ENCODE results near the genes TASP1 and OTOR.

GRCh38 chr20:11097537-11097902 is 423.7 kb upstream of the JAG1 start:
- PRO-cap: no peak
- RAMPAGE, long total RNA: no peak

DNA sequence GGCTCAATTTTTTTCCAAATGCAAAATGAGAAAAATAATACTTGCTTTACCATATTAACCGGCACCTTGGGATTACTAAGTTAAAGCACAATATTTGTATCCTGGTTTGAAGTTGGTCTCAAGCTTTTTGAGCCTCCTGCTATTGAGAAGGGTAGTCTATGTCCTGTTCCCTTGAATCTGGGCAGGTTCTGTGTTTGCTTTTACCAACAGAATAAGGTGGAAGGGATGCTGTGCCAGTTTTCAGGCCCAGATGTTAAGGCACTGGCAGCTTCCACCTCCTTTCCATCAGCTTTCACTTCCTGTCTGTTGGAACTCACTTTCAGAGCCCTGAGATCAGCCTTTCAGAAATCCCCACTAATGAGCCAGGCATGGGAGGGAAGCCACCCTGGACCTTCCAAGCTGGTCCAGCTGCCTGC is 555.7 kb upstream of the JAG1 start:
- PRO-cap: no peak
- RAMPAGE, long total RNA: no peak

DNA sequence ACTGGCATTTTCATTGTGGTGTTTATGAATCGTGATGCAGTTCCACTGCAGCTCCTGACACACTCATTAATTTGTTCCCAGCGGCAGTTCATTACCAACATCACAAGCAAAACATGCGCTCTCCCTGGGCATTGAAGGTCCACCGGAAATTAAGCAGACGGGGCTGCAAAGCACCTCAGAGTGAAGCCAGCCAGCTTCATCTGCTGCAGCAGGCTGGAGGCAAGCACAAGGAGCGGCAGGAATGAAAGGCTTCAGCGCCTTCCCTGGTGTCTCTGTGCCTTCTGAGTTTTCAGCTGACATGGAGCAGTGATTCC is 246.1 kb upstream of the SPTLC3 start:
- PRO-cap: no peak
- RAMPAGE, long total RNA: no peak

DNA sequence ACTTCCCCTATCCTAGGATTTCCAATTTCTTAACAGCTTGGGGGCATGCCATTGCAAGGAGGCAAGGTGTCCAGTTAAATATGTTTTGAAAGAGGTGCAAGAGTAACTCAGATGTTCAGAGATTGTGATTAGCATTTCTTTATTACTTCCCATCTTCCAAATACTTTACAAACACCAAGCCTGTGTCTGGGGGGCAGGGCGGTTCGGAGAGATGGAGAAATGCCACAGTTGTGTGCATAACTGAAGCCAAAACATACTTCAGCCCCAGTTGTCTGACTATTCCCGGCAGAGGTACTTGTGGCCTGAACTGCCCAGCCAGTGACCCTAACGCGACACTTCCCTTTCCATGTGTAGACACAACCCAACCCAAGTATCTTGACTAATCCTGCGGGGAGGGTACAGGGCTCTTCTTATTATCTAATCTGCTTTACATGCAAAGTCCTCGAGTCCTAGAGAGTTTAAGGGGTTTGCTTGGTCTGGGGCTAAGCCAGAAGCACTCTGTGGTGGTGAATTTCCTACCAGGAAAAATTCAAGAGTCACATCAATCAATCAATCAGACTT is 46.1 kb downstream of the ISM1 start:
- PRO-cap: no peak
- RAMPAGE, long total RNA: no peak

- PRO-cap: bidirectional peak, plus-strand start at chr20:13639035, minus-strand start at chr20:13638914
- RAMPAGE, long total RNA: start-site peak on the minus strand at chr20:13638905-13638948, 306 and 172 reads in 2 replicates
Measured at GRCh38 chr20:13638203-13639350, at the start of gene TASP1. Gene TASP1, minus strand, starts transcription at chr20:13638932.

DNA sequence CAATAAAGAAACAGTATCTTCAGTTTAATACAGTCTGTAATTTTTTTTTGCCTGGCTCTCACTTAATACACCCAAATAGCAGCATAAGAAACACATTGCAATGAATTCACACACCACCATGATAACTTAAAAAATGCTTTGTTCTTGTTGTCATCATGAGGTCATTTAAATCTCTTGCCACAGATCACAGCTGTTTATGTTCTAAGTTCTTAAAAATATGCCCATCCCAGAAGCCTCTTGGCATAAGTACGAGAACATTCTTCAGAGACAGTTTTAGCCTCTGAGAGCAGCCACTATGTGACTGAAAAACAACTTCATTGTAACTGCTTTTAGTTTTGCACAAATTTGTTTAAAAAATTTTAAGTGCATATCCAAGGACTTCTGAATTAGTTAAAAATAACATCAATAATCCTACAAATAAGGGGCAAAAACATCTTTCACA is 47.9 kb downstream of the ESF1 start:
- PRO-cap: unidirectional peak, minus-strand start at position 167 of the sequence
- RAMPAGE, long total RNA: no peak

- PRO-cap: no peak
- RAMPAGE, long total RNA: no peak
Measured at GRCh38 chr20:13791581-13792634, 7.1 kb downstream of the NDUFAF5 start.

- PRO-cap: no peak
- RAMPAGE, long total RNA: no peak
Measured at GRCh38 chr20:16748046-16748517, at the start of gene OTOR. Gene OTOR, plus strand, starts transcription at chr20:16748358.

- PRO-cap: no peak
- RAMPAGE, long total RNA: no peak
Measured at GRCh38 chr20:16760328-16760894, 12.3 kb downstream of the OTOR start.

DNA sequence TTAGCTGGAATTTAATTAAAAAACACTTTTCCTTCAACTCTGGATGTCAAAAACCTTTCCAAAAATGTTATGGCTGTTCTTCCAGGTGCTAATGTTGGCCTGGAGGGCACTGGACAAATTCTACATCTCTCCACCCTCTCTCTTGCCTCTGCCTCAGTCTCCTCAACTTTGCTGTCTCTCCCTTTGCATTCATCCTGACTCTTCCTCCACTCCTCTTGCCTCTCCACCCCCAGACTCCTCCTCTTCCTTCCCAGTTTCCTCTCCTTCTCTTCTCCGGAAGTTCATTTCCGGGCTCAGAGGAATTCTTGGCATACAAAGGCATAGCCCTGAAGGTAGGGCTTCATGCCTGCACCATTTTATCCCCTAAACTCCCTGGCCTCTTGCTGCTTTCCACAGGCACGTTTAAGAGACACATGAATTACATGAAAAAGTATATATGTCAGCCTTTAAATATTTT is 10.7 kb downstream of the BFSP1 start:
- PRO-cap: unidirectional peak, minus-strand start at position 196 of the sequence
- RAMPAGE, long total RNA: no peak

- PRO-cap: no peak
- RAMPAGE, long total RNA: no peak
Measured at GRCh38 chr20:17557426-17558270, 12.2 kb upstream of the DSTN start.

GRCh38 chr20:17565607-17565806 is 4.4 kb upstream of the DSTN start:
- PRO-cap: no peak
- RAMPAGE, long total RNA: no peak

- PRO-cap: no peak
- RAMPAGE, long total RNA: no peak
Measured at GRCh38 chr20:17621631-17621928, 51.7 kb downstream of the DSTN start.

DNA sequence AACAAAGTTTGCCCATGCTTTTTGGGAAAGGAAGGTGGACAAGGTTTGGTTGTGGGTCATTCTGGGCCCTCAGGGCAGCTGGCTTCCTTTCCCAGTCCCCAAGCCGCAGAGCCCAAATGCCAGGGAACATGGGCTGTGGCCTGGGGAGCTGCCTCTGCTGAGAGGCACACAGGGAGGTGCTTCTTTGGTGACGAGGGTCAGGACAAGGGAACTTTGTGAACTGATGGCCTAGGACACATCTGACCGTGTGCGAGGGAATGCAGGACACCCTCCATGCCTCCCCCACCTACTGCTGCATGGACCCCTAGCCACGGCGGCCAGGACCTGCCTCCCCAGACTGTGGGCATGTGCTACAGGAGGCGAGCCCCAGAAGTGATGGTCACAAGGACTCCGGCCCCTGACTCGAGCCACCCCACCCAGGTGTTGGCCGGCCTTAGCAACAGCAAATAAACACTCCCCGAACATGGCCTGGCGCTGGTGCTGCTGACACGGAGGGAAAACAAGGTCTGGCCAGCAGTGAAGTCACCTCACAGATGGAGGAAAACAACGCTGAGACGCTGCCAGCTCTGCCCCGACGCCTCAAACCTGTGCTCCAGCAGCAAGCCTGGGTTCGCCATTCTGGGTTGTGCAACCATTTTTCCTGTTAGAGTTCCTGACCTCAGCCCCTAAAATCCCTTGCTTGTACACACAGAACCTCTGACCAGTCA is 55.6 kb downstream of the RRBP1 start:
- PRO-cap: no peak
- RAMPAGE, long total RNA: no peak

GRCh38 chr20:17637411-17637940 is 44.6 kb downstream of the RRBP1 start:
- PRO-cap: no peak
- RAMPAGE, long total RNA: no peak

- PRO-cap: no peak
- RAMPAGE, long total RNA: no peak
Measured at GRCh38 chr20:17854034-17854761, 114.4 kb downstream of the SNX5 start.

DNA sequence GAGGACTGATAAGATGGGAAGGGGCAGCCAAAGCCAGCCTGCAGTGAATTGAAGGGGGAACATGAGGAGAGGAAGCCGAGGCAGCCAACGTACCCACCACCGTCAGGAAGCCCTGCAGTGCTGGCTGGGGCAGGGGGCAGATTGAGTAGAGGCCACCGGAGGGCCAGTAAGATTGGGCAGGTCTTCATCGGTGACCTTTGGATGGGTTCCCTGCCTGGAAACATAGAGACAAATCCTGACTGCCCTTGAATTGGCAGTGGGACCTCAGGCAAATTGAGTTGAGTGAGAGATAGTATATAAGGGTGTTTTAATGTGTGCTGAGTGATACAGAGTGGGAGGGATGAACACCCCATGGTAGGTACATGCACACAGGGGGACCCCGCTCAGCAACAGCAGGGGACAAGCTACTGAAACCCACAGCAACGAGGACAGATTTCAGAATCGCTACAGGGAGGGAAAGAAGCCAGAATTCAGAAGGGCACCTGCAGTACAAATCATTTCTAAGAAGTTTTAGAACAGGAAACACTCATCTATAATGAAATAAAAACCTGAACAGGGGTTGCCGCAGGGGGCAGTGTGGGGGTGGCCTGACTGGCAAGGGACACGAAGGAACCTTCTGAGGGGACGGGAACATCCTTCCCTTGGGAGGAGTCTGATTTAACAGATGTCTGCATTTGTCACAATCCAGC is 90.0 kb downstream of the SNX5 start:
- PRO-cap: no peak
- RAMPAGE, long total RNA: no peak

- PRO-cap: unidirectional peak, plus-strand start at chr20:17958838
- RAMPAGE, long total RNA: no peak
Measured at GRCh38 chr20:17958288-17959423, 9.9 kb downstream of the SNX5 start.

GRCh38 chr20:17969250-17969712 is 463 bp downstream of the MGME1 start:
- PRO-cap: no peak
- RAMPAGE, long total RNA: no peak

- PRO-cap: no peak
- RAMPAGE, long total RNA: no peak
Measured at GRCh38 chr20:19049166-19049864, 163.1 kb upstream of the SLC24A3 start.